Spinal cord (tissue), 3 donors: ENCODE data around the genes ROBO1 and CHMP2B.

DNA sequence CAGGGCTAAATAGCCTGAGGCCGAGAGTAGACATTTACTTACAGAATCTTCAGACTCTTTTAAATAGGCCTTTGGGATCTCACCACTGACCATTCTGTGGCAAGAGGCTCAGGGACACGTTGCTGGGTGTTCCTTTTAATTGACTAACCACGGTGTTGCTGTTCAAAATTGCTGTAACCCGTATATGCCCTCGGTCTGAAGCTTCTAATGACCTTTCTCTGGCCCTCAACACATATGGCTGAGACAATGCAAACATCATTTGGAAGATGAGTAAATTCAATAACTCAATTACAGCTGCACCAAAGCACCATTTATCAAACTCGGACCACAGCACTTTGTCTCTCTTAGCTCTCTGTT lies 152.5 kb downstream of the PDZRN3 start:
- PRO-cap = no peak
- RAMPAGE, long total RNA = no peak

GRCh38 chr3:73513269-73513925 lies 111.3 kb downstream of the PDZRN3 start:
- PRO-cap = no peak
- RAMPAGE, long total RNA = no peak

DNA sequence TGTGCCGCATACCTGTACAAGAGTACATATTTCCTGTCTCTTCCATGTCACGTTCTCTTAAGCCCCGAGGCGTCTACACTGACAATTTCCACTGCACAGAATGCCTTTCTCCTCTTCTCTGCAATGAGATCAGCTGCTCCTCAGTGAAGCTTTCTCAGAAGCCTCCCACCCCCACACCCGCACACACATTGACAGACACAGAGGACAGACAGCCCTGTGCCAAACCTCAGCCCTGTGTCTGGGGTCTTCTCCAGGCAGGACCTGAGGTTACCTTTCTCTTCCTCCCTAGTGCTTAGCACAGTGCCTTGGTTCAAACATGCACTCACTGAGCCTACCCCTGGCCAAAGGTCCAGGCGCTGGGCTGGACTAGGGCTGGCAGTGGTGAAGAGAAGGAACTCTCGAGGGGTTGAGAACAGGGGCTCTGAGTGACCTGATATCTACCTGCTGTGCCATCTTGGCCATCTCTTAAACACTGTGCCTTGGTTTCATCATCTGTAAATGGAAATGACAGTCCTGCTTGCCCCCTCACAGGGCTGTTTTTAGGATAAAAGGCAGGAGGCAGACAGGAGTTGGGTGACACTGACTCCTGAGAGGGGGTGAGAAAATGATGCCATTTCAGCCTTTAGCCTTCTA lies 55.2 kb downstream of the PDZRN3 start:
- PRO-cap = no peak
- RAMPAGE, long total RNA = no peak

DNA sequence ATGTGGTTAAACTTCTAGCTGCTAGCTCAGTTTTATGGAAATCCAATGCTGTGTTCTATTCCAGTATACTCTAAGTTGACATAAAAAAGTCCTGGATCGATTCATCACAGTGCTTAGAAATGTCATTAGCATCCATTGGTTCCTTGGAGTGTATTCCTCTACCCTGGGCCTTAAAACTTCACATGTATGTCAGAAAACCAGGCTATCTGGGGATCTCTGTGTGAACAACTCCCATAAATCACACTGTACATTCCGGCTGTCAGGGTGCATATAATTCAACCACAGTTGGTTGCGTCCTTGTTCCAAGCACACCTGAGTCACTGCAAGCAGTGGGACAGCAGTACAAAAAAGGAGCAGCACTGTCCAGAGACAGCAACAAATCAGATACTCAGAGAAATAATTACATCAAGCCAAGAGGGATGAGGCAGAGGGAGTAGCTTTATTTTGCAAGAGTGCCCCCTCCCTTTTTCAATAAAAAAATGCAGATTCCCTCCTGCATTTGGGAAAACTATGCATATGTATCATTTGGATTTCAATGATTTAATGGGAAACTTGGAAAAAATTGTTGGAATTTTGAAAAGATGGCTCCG lies 52.3 kb downstream of the PDZRN3 start:
- PRO-cap = no peak
- RAMPAGE, long total RNA = no peak

GRCh38 chr3:73614195-73614847 lies 10.4 kb downstream of the PDZRN3 start:
- PRO-cap = no peak
- RAMPAGE, long total RNA = no peak

- PRO-cap = no peak
- RAMPAGE, long total RNA = no peak
Measured at GRCh38 chr3:73621103-73621912, 3.4 kb downstream of the PDZRN3 start.

DNA sequence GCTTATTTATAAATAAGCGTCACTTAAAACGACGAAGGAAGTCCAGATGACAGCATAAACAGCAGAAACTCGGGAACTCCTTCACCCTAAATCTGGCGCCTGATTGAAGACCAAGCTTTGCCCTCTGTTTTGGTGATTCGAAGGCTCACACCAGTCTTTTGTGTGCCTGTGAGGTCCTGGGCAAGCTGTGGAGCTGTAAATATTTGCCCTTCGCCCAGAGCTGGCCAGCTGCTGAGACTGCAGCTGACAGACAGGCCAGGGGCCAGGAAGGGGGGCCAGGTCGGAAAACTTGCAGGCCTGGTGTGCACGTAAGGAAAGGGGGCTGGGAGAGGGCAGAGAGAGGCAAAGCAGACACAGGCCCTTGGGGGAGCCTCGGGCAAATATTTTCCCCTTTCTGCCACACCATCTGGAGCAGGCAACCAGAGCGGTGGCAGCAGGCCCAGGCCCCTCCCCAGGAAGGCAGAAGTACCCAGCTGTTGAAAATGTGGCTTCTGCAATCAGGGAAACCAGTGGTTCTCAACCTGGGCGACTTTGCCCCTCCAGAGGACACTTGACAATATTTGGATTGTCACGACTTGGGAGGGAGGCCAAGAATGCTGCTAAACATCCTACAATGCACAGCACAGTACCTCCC lies 2.6 kb downstream of the PDZRN3 start:
- PRO-cap = no peak
- RAMPAGE, long total RNA = no peak

DNA sequence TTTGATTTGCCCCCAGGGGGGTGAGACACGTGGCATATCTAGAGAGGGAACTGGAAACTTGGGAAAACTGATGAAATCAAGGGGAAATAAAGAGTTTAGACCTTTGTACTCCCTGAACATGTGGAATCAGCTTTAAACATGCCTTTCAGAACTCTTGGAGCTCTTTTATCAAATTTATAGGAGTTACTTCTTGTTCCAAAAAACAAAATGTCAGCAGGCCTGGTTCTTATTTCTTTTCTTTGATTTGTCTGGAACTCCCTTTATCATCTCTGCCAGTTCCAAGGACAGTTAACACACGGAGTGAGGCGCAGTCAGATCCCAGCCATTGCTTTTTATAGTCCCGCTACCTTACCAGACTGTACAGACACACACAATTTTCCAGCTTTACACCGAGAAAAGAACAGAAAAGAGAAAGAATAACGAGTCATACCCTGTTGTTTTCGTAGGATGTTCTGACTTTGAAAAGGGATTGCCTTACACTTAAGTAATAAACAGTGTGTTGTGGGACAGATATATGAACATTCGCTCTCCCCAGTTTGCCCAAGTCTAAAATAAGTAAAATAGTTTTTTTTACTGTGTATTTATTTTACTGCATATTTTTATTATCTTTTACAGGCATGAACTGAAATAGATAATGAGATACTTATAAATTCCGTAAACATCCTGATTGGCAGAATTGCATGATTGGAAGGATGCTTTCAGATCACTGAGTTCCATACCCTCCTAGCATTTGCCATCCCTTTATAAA lies 34.2 kb upstream of the PDZRN3 start:
- PRO-cap = no peak
- RAMPAGE, long total RNA = no peak

DNA sequence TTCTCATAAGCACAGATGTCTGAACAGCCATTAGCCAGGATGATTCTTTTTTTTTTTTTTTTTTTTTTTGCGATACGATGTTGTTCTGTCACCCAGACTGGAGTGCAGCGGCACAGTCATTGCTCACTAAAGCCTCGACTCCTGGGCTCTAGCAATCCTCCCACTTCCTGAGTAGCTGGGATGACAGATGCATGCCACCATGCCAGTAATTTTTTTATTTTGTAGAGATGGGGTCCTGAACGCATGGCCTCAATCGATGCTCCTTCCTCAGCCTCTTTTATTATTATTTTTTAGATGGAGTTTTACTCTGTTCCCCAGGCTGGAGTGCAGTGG lies 240.4 kb upstream of the FRG2C start:
- PRO-cap = unidirectional peak, minus-strand start at position 77 of the sequence
- RAMPAGE, long total RNA = no peak

GRCh38 chr3:75671641-75672988 lies 8.0 kb downstream of the FRG2C start:
- PRO-cap = no peak
- RAMPAGE, long total RNA = no peak

- PRO-cap = no peak
- RAMPAGE, long total RNA = no peak
Measured at GRCh38 chr3:75906541-75907189, 121.3 kb upstream of the ZNF717 start.

- PRO-cap = no peak
- RAMPAGE, long total RNA = no peak
Measured at GRCh38 chr3:79767220-79768330, at the start of gene ROBO1. ROBO1 (minus strand) TSS chr3:79767998.

DNA sequence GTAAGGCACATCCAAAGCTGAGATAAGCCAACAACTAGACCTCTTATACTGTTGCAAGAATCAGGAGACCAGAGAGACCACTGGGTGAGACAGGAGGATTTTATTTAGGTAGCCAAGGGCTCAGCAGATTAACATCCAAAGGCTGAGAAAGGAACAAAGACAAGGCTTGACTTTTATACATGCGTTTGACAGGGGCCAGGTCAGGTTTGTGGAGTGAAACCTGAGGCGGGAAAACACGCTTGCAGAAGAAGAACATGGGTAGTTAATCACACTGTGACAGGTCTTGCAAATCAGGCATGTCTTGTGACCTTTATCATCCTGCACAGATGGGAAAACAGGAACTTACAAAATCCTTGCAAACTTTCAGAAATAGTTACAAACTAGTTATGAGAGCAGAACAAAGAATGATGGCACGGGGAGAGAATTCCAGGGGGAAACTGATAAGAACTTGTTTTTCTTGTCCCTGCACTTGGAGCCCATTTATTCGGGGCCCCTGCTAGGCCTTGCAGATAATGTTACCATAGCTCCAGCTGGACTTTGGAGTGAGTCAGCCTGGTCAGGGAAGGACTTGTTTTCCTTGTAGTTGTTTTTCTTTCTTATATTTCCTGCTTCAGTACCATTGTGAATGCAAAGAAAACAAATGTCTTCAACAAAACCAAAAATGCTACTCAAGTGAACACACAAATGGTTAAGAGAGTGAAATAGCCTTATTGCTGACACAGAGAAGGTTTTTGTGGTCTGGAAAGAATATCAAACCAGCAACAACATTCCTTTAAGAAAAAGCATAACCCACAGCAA lies 965.8 kb upstream of the ROBO1 start:
- PRO-cap = no peak
- RAMPAGE, long total RNA = no peak

GRCh38 chr3:81577802-81578132 lies 183.7 kb downstream of the GBE1 start:
- PRO-cap = no peak
- RAMPAGE, long total RNA = no peak

- PRO-cap = no peak
- RAMPAGE, long total RNA = no peak
Measured at GRCh38 chr3:82030924-82031267, 269.5 kb upstream of the GBE1 start.

DNA sequence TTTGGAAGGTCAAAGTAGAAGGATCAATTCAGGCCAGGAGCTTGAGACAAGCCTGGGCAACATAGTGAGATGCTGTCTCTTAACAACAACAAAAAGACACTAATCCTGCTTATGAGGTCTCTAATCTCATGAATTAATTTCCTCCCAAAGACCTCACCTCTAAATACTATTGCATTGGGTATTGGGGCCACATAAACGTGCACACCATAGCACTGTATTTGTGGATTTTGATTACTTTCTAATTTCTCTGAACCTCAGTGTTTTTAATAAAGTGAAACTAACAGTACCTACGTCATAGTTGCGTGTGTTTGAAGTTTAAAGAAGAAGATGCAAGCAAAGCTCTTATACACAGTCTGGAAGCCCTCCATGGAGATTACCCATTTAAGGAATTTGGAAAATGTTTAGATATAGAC lies 581.0 kb upstream of the GBE1 start:
- PRO-cap = no peak
- RAMPAGE, long total RNA = no peak

DNA sequence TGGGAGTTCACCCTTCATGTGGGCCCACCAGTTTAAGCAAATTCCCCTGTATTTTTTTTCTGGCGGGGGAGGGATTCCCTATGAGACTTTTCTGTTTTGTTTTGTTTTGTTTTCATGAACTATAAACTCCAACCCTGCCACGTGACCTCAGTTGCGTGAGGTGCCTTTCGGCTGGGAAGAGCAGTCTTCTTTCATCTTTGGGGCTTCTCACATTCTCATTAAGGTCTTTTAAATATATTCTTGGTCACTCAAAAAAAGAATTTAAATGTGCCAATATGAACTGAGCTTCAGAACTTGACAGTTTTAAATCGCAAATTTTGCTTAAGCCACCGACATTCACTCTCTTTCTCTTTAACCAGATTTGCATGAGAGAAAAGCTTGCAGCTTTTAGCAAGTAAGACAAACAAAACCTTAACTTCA lies 699.7 kb upstream of the GBE1 start:
- PRO-cap = no peak
- RAMPAGE, long total RNA = no peak

DNA sequence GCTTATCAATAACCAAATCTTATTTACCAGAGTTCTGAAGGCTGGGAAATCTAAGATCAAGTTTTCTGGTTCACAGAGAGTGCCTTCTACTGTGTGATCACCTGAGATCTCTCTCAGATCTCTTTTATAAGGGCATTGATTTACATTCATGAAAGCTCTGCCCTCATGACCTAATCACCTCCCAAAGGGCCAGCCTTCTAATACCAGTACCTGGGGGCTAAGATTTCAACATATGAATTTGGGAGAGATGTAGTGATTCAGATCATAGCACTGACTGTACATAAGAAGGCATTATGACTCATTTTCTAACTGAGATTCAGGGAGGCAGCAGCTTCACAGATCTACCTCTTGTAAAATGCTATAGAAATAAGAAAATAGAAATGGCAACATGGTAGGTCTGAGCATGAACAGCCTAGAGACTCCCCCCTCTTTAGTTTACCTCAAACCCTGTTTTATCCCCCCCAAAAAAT lies 39.6 kb downstream of the VGLL3 start:
- PRO-cap = no peak
- RAMPAGE, long total RNA = no peak

DNA sequence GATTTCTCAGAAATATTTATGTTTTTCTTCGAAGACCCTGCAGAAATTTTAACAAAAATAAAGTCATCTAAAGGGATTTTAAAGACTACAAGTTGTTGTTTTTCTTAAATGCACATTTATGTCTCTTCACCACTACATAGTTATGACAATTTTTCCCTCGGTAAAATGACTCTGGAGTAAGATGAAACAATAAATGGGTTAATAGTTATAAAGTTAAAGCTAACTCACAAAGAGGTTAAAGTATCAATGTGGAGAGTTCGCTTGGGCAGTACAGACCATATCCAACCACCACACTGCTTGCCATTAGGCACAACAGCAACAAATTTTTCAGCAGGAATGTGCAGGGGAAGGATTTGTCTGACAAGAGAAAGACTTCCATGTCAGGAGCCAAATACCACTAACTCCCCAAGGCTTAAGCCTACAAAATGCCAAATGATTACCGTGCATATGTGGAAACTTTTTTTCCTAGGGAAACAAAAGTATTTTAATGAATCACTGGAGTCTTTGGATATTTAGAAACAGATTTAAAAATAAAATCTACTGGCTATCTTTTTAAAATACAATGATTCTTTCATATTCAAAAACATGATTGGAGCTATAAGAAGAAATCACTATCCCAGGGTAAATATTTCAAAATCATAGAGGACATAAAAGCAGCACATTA lies 8.1 kb downstream of the VGLL3 start:
- PRO-cap = no peak
- RAMPAGE, long total RNA = no peak

GRCh38 chr3:87226963-87228113 lies at the start of gene CHMP2B:
CHMP2B (plus strand) TSS chr3:87227309.
- PRO-cap = unidirectional peak, plus-strand start at chr3:87227327
- RAMPAGE, long total RNA = start-site peak on the plus strand at chr3:87227309-87227386, 389 and 259 reads in 2 replicates